Mononuclear cell (primary cell): Measurements from ENCODE around the gene SERPINA1.

- RRBS, result no CpG with 5 or more reads among the region's 8 CpGs
Measured at GRCh38 chr14:94277132-94277751, 15.8 kb downstream of the SERPINA10 start.

DNA sequence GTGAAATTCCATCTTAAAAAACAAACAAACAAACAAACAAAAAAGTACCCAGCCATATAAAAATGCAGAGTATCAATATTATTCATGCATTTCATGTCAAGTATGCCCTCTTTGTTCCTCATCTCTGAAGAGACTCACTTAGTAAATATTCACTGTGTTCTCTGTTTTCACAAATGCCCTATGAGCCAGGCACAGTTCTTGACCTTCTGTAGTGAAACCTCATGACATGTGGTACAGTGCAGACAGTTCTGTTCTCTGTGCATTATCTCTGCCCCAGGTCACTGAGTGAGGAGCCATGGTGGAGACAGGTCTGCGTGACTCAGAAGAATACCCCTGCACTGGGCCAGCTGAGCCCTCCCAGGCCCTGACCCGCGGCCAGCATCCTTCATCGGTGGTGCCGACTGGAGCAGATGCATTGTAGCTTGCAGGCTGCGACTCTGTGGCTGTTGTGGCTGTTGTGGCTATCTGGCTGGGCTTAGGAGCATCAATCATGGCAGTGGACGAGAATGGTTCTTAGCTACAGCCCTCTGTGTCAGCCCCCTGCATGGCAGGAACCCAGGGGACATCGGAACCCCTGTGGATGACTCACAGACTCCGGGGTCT, 539 bp downstream of the SERPINA6 start:
- RRBS, result no CpG with 5 or more reads among the region's 9 CpGs

GRCh38 chr14:94355248-94355589, 32.1 kb upstream of the SERPINA6 start:
- RRBS, result no CpG with 5 or more reads among the region's 8 CpGs

GRCh38 chr14:94377008-94378109, 11.0 kb downstream of the SERPINA1 start:
- RRBS, result no CpG with 5 or more reads among the region's 13 CpGs

GRCh38 chr14:94384137-94384792, 4.1 kb downstream of the SERPINA1 start:
- RRBS, result no CpG with 5 or more reads among the region's 7 CpGs

DNA sequence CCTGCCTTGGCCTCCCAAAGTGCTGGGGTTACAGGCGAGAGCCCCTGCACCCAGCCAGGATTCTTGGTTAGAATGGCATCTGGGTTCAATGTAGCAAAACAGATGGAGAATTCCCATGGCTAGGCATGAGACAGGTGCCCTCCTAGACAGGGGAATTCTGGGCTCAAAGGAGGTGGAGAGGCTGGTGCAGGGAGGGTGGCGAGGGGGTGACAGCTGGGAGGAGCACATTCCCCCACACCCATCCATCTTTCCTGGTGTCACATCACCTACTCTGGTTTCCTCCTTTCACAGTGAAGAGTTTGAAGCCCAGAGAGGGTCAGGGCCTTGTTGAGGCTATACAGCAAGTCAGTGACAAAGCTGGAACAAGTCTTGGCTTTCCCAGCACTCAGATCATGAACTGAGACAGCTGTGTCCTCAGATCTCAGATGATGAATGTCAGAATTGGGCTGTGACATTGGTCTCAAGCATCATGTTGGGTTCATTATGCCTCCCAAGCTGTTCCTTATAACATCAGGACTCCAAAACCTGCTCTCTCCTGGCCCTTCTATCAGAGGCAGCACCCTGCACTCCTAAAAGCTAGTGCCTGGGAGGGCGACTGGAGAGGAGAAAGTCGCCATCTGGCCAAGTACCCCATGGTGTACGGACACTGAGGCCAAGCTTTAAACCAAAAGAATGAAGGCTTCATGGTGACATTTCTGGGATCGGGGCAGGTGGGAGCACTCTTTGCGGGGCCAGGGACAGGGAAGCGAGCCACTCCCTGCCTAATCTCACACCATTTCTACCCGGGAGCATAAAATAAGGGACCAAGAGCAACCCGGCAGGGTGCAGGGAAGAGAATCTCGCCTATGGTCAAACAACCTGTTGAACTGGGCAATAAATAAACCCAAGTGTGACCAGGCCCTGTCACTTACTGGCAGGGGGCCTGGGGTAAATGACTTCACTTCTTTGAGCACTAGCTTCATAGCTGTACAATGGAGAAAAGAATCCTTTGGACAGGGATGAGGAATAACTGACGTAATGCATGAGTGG, 2.5 kb downstream of the SERPINA1 start:
- RRBS, result no CpG with 5 or more reads among the region's 12 CpGs

DNA sequence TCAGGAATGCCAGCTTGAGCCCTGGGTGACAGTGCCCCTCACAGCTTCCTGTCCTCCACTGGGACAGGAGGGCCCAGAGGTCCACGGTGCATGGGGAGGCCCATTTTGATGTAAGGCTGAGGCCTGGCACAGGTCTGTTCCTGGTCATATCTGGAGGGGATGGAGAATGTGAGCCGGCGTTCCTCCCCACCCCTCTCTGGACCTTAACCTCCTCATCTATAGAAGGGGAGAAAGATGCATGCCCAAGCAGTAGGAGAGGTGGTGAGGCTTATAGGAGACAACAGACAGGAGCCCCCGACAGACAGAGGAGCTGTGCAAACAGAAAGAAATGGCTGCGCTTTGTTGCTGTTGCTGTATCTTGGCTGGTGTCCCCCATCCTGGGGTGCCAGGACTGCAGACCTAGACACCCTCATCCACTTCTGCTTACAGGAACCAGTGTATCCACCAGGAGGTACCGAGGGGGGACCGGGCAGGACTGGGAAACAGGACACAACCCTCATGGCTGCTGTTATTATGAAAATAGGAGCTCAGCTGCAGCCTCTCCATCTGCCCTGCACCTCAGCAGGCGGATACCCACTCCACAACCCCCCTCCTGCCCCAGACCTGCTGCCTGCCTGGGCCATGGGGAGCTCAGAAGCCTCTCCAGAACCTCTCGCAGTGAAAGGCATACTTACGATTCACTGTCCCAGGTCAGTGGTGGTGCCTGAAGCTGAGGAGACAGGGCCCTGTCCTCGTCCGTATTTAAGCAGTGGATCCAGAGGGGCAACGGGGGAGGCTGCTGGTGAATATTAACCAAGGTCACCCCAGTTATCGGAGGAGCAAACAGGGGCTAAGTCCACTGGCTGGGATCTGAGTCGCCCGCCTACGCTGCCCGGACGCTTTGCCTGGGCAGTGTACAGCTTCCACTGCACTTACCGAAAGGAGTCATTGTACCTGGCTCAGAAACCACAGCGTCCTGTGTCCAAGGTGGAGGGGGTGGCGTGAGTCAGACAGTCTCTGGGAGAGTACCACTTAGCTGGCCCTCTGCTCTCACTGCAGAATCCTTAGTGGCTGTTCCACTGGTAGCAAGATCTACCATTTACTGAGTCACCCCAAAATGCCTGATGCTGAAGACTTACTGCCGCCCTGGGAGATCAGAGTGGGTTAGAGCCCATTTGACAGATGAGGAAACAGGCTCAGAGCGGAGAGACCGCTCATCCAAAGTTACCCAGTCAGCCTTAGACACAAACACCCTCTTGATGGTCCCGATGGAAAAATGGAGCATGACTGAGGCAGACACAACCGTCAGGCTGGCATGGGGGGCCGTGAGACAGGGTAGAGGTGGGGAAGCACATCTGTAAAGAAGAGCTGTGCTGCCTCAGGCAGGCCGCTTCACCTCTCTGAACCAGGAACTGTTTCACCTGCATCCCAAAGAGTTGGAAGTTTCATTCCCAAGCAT, at the start of gene SERPINA1:
SERPINA1 (minus strand) TSS at position 717 of the 1,438 bp plus-strand sequence.
- RRBS, result no CpG with 5 or more reads among the region's 29 CpGs

- RRBS, result no CpG with 5 or more reads among the region's 4 CpGs
Measured at GRCh38 chr14:94463413-94463625, 10.7 kb upstream of the SERPINA11 start.

DNA sequence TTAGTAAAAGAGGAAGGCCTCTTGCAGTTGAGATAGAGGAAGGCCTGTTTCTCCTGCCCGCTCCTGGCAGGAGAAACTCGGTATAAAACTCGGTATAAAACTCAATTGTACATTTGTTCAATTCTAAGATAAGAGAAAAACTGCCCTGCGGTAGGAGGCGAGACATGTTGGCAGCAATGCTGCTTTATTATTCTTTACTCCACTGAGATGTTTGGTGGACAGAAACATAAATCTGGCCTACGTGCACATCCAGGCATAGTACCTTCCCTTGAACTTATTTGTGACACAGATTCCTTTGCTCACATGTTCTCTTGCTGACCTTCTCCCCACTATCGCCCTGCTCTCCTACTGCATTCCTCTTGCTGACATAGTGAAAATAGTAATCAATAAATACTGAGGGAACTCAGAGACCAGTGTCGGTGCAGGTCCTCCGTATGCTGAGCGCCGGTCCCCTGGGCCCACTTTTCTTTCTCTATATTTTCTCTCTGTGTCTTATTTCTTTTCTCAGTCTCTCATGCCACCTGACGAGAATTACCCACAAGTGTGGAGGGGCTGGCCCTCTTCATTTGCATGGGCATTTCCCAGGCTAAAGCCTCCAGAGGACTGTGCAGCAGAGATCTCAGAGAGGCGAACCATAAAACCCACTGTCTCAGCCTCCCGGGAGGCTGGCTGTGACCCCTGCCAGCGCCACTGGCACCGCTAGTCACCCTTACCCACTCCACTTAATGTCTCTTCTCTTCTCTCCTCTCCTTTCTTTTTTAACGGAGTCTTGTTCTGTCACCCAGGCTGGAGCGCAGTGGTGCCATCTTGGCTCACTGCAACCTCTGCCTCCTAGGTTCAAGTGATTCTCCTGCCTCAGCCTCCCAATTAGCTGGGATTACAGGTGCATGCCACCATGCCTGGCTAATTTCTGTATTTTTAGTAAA, 6.9 kb upstream of the SERPINA9 start:
- RRBS, result no CpG with 5 or more reads among the region's 18 CpGs

DNA sequence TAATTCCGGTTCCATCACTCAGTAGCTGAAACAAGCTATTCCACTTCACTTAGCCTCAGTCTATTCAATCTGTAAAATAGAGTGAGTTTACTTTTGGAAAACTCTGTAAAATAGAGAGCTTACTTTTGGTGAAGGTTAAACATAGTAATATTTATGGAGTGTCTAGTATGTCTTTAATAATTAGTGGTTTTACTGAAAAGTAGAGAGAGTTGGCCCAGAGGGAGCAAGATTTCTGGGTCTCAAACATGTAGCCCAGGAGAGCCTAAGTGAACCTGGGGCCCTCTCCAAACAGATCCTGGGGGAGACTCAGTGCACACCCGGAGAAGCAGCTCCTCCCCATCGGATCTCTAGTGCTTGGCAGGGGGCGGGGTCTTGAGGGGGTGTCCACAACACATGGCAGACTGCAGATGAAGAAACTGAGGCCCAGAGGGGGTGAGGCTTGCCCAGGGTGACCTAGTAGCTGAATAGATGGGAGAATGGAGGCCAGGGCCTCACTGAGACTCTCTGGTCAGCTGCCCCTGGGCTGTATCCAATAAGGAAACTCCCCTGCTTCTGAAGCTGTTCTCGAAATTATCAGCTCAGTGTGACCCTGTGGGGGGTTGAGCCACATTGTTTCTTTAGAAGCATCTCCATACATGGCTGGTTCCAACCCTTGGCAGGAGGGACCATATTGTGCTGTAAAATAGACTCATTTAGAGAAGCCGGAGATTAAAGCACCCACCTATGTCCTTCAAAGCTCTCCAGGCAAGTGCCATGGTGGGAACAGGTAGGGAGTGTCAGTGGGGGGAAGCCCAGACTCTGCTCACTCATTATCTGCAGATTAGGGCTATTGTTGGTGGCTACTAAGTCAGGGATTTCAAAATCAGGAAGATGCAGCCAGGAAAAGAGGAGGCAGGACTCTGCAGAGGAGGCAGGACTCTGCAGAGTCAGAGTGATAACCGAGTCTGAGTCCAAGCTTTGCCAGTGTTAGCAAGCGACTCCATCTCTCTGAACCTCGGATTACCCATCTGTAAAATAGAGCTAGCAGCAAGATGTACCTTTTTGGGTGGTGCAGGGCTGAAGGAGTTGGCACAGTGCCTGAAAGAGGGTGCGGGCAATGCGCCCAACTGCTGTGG, 3.3 kb downstream of the SERPINA5 start:
- RRBS, result no CpG with 5 or more reads among the region's 11 CpGs

- RRBS, result no CpG with 5 or more reads among the region's 4 CpGs
Measured at GRCh38 chr14:94610520-94610986, 1.6 kb upstream of the SERPINA3 start.

- RRBS, result 3% methylated on average over 46 of the region's 115 CpGs
Measured at GRCh38 chr14:94768860-94770001, 682 bp downstream of the GSC start.

DNA sequence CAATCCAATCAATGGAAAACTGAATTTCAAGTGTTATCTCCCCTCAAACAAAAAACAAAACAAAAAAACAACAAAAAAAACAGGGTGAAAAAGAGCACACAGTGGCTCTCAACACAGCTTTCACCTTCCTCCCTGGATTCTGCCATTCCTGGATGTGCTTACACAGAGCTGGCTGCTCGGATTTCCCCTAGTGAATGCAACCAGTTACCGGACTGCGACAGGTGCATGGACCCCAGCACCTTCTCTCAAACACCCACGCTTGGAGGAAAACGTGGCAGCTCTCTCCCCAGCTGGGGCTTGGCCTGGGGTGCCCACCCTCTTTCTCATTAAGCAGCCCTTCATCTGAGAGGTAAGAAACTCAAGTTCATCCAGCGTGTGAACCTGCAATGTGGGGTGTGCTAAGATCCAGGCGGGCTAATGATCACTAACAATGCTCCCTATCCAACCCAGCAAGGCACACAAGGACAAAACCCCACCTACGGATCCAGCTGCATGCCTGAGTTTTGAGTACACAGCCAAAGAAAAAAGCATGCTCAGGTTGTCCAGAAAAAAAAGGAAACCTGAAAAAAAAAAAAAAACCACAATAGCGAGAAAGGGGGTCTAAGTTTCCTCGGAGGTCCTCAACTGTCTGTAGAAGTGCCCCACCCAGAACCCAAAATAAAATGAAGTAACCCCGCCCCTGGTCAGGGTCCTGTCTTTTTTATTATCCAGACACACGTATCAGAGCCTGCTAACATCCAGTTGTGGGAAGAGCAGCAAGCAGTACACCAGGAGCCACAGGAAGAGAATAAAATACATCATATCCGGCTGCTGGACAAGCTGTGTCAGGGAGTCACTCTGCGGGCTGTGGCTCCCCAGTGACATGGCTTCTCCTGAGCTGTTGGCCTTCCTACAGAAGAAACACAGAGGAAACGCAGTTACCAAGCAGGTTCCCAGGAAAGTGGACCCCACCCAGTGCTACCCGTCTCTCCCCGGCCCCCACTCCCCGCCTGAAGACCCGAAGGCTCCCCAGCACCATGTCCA, 33.8 kb upstream of the DICER1 start:
- RRBS, result no CpG with 5 or more reads among the region's 19 CpGs

GRCh38 chr14:95233453-95234349, 76.4 kb upstream of the DICER1 start:
- RRBS, result no CpG with 5 or more reads among the region's 16 CpGs

- RRBS, result no CpG with 5 or more reads among the region's 13 CpGs
Measured at GRCh38 chr14:95265180-95266146, 54.2 kb downstream of the CLMN start.

DNA sequence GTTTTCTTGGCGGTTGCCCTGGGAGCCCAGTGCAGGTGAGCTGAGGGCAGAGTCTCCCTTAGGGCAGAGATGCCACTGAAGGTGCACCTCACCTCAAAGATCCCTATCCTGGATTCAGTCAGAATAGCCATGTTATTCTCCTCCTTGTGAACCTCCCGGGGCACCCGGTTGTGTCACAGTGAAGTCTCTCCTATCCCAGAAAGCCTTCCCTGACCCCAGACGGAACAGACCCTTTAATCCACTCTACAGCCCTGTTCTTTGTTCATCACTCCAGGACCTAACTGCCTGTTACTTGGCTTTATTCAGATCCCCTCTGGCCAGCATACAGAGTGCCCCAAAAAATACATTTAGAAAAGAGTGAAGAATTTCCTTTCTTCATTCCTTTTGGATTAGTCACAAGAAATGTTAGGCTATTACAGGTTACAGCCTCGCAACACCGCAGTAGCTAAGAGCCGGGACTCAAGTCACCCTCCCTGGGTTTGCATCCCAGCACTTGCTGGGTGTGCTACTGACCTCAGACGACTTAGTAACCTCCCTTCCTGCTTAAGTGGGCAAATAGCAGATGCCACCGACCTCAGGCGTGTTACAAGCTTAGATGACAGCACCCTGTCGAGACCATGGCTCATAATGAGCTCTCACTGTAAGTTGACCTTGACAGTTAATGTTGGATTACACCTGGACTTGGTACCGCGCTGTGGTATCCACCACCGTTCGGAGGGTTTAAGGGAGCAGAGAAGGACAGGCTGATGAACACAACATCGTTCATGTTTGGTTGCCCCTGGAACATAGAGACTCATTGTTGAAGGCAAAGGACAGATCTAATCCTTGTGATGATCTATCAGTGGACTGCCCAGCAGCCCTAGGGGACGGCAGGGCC, 12.8 kb downstream of the GLRX5 start:
- RRBS, result no CpG with 5 or more reads among the region's 17 CpGs

GRCh38 chr14:95697767-95698329, 11.6 kb downstream of the TCL1B start:
- RRBS, result no CpG with 5 or more reads among the region's 8 CpGs

- RRBS, result no CpG with 5 or more reads among the region's 16 CpGs
Measured at GRCh38 chr14:96095629-96096385, 56.6 kb downstream of the C14orf132 start.

DNA sequence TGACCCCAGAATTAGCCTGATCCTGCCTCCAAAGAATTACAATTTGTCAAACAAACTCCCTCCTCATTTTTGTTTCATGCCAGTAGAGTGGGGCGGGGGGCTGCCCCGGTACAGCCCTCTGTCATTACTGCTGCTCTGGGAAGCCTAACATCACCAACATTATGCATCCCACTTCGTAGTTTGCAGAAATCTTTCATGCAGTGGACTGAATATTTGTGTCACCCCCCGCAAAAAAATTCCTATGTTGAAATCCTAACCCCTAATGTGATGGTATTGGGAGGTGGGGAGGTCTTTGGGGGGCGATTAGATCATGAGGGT, 58.9 kb downstream of the C14orf132 start:
- RRBS, result no CpG with 5 or more reads among the region's 5 CpGs

GRCh38 chr14:96204080-96204515, 541 bp upstream of the BDKRB2 start:
- RRBS, result no CpG with 5 or more reads among the region's 15 CpGs